Karpas-422 (cell line): ENCODE measurements around the gene SEC16B.

GRCh38 chr1:171741223-171741689 lies 609 bp downstream of the VAMP4 start:
- PRO-cap, result no peak
- RAMPAGE, long total RNA, result no peak

DNA sequence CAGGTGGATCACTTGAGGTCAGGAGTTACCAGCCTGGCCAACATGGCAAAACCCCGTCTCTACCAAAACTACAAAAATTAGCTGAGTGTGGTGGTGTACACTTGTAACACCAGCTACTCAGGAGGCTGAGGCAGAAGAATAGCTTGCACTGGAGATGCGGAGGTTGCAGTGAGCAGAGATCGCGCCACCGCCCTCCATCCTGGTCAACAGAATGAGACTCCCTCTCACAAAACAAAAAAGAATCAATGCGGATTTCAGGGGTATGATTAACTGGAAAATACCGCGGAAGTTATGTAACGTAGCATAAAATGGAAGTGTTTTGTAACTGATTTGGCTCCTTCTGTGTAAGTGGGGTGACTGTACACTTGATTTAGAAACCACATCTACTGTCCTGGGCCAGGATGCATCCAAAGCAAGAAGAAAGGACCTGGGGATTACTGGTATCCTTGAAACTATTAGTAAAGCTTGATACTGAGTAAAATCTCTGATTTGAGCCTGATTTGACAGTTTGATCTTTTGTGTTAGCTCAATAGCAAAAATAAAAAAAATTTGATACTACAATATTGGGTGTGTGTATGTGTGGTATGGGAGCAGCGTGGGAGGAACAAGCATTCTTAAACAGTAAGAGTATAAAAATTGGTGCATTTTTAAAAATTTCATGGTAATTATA lies 3.1 kb upstream of the VAMP4 start:
- PRO-cap, result no peak
- RAMPAGE, long total RNA, result no peak

- PRO-cap, result no peak
- RAMPAGE, long total RNA, result no peak
Measured at GRCh38 chr1:172427162-172427709, 6.8 kb downstream of the C1orf105 start.

DNA sequence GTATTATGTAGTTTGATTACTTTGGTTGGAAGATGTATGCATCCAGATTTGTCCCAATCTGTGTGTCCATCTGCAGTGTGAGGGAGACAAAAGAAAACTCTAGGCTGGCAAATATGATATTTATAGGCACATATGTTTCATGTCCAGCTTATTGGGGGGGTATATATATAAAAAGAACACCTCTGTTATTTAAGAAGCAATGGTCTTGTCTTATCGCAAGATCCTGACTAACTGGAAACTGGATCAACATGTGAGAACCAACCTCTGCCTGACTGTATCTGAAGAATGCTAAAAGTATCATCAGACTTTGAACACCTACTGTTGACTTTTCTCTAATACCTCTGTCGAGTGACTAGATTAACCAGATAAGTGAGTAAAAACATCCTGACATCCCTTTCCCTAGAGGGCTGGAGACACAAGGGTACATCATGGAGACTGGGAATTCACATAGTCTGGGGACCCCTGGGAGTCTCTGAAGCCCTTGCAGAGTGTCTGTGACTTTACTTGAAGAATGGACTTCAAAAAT lies 26.2 kb upstream of the PIGC start:
- PRO-cap, result no peak
- RAMPAGE, long total RNA, result no peak

DNA sequence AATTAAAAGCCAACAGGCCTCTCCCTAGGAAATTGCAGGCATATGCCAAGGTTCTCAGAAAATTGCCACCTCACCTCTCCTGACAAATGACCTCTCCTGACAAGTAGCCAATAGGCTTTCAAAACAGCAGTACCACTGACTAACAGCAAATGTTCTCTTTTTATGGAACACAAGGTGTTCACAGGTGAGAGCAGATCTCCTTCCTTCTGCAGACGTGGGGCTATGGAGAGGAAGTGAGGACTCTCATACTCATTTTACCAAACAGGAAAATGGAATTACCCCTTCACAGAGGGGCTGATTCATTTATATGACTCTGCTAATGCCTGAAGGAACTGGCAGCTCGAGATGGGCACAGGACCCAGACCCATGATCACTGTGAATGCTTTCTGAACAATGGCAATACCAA lies 32.7 kb upstream of the SUCO start:
- PRO-cap, result no peak
- RAMPAGE, long total RNA, result no peak

- PRO-cap, result no peak
- RAMPAGE, long total RNA, result no peak
Measured at GRCh38 chr1:172662279-172663285, 3.7 kb downstream of the FASLG start.

- PRO-cap, result no peak
- RAMPAGE, long total RNA, result no peak
Measured at GRCh38 chr1:173424758-173425428, 52.2 kb upstream of the PRDX6 start.

GRCh38 chr1:173490772-173491636 lies 13.9 kb downstream of the PRDX6 start:
- PRO-cap, result no peak
- RAMPAGE, long total RNA, result no peak

DNA sequence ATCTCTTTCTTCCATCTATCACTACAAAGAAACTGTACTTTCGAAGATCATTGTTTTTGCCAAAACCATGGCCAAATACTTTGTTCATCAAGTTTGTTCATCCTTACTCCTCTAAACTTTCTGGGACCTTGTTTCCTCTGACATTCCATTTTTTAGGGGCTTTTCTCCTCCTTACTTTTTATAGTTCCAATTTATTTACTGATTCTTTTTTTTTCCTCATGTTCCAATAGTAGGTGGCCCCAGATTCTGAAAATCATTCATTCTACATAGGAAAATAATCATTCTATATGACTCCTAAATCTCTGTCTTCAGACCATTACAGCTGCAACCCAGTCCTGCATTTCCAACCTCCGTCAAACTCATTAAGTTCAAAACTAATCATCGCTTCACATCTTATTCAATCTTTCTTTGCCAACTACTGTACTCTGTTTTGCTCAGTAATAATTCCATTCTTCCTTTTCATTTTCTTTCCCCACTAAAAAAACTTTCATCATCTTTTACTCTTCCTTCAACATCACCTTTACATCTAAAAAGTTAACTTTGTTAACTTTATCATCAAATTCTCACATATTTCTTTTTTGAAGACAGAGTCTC lies 2.2 kb upstream of the DARS2 start:
- PRO-cap, result no peak
- RAMPAGE, long total RNA, result no peak

GRCh38 chr1:173825152-173825484 lies 435 bp upstream of the CENPL start:
- PRO-cap, result no peak
- RAMPAGE, long total RNA, result no peak

- PRO-cap, result no peak
- RAMPAGE, long total RNA, result no peak
Measured at GRCh38 chr1:174400370-174401007, 47.3 kb upstream of the GPR52 start.

DNA sequence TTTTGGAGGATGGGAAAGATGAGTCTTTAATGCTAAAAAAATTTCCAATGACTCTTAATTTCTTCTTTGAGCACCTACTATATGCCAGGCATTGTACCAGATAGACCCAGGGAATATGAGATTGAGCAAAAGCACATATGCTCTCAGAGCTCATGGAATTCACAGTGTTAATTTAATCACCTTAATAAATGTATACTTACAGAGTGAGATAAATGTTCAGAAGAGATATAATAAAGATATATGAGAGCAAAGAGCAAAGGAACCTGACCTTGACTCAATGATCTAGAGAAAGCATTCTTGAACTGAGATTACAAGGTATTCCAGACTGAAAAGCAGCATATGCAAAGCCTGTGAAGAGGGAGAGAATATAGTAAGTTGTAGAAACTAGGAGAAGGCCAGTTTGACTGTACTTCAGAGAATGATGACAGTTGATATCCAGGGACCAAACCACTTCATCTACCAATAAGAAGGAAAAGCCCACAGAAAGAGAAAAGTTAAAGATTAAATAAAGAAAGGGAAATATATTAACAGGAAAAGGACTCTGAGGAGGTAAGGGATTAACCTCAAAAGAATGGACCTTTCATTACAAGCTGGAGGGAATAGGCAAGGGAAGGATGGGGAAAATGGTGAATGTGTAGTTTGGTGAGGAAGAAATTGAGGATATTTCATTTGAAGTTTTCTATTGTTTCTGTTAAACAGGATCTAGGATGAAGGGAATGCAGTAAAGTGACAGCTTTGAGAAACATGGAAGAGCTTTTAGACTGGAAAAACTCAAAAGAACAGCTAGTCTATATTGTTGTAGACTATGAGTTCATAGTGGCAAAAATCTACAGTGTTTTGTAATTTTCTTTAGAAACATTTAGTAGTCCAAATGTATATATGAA lies 180.2 kb upstream of the CACYBP start:
- PRO-cap, result no peak
- RAMPAGE, long total RNA, result no peak

DNA sequence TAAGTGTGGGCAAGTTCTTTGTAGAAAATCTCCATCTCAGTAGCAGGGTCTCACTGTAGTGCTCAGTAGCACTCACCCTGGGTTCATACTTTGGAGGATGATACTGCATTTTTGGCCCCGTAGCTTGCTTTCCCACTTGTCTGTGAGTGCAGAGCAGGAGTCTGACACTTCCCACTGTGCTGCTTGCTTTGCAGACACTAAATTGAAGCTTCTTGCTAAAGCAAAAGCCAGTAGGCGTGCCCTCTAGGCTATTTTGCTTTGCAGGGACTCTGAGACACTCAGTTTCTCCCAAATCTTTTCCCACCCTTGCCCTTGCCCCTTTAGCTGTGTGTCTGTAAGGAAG lies 34.2 kb upstream of the CACYBP start:
- PRO-cap, result no peak
- RAMPAGE, long total RNA, result no peak

DNA sequence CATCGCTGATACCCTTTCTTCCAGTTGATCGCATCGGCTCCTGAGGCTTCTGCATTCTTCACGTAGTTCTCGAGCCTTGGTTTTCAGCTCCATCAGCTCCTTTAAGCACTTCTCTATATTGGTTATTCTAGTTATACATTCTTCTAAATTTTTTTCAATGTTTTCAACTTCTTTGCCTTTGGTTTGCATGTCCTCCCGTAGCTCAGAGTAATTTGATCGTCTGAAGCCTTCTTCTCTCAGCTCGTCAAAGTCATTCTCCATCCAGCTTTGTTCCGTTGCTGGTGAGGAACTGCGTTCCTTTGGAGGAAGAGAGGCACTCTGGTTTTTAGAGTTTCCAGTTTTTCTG lies 200.0 kb downstream of the COP1 start:
- PRO-cap, result no peak
- RAMPAGE, long total RNA, result no peak

DNA sequence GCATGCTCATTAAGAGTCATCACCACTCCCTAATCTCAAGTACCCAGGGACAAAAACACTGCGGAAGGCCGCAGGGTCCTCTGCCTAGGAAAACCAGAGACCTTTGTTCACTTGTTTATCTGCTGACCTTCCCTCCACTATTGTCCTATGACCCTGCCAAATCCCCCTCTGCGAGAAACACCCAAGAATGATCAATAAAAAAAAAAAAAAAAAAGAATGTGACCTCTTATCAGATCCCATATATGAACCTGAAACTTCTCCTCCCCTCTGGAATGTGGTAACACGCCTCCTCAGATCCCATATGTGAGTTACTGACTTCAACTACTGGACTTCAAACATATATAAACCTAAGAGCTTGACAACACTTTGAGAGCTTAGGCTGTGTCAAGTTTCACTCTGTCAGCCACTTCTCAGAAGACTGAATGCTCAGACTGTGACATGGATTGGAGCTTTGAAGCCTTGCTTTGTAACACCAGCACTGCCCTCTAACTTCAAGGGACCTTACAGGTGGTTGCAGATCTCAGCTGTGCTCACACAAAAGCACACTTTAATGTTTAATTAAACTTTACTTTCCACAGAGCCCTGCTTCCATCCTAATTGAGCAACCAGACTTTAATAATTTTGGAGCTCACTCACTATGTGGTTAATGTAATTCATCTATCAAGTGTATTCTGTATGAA lies 148.4 kb downstream of the COP1 start:
- PRO-cap, result no peak
- RAMPAGE, long total RNA, result no peak

- PRO-cap, result no peak
- RAMPAGE, long total RNA, result no peak
Measured at GRCh38 chr1:176522534-176522878, 59.5 kb downstream of the PAPPA2 start.

DNA sequence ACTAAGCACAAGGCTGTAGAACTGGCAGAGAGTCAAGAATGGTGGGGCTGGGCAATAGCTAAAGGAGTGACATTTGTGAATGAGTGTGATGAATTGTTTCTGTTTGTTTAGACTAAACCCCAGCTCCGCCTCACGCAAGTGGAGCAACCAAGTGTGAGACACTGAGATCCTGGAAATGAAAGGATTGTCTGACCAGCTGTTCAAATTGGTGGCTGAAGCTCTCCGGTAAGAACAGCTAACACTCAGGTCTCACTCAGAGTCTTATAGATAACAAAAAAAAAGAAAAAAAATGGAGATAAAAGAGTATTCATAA lies 38.7 kb downstream of the BRINP2 start:
- PRO-cap, result no peak
- RAMPAGE, long total RNA, result no peak

- PRO-cap, result no peak
- RAMPAGE, long total RNA, result no peak
Measured at GRCh38 chr1:177969697-177970485, at the start of gene SEC16B. Gene SEC16B, minus strand, starts transcription at chr1:177970058.

DNA sequence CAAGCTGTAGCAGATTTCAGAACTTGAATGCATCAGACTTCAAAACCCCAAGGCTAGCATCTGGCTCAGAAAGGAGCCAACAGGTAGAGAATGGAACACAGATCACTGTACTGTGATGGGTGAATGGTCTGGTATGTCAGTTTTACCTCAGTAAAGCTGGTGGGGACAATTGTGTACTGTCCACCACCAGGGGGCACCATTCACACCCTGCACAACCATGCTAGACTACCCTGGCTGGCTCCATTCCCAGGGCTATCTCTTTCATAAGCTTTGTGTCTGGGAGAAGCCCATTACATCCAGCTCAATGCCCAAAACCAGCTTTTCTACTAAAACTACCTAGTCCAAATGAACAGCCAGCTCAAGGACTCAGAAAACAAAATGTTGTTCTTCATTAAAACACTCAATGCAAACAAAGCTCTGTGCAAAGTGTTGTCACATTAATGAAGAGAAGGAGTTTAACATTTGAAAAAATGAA lies 62.0 kb upstream of the SEC16B start:
- PRO-cap, result no peak
- RAMPAGE, long total RNA, result no peak

- PRO-cap, result no peak
- RAMPAGE, long total RNA, result no peak
Measured at GRCh38 chr1:178057176-178057789, 36.6 kb upstream of the RASAL2 start.